Ascending aorta (tissue), 1 donor: ENCODE results near the genes PNMA6F and L1CAM.

DNA sequence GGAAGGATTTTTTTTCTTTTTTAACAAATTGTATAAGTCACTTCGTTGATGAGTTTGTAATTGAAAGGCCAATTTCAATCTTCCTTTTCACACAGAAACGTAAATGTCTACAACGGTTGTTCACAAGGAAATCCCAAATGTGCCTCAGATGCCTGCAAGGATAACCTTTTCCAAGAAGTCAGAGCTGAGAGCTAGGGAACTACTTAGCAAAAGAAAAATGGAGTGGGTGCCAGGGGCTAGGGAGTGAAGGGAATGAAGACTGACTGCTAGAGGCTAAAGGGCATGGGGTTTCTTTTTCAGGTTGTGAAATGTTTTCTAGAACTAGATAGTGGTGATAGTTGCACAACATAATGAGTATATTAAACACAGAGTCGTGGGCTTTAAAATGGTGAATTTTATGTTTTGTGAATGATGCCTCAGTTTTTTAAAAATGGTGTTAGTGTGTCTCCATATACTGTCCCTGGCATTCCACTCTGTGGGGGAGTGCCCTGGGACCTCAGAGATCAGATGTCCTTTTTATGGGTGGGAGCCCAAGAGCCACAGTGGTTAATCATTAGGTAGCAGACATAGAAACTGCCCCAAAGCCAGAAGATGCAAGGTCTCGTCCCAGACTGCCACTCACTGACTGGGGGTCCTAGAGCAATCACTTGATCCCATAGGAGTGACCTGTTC, 53.3 kb downstream of the CD99L2 start:
- PRO-cap: no peak

GRCh38 chrX:150873471-150874161, 24.9 kb downstream of the CD99L2 start:
- PRO-cap: no peak

- PRO-cap: no peak
These were observed 16.7 kb upstream of the HMGB3 start for GRCh38 chrX:150966535-150966774.

DNA sequence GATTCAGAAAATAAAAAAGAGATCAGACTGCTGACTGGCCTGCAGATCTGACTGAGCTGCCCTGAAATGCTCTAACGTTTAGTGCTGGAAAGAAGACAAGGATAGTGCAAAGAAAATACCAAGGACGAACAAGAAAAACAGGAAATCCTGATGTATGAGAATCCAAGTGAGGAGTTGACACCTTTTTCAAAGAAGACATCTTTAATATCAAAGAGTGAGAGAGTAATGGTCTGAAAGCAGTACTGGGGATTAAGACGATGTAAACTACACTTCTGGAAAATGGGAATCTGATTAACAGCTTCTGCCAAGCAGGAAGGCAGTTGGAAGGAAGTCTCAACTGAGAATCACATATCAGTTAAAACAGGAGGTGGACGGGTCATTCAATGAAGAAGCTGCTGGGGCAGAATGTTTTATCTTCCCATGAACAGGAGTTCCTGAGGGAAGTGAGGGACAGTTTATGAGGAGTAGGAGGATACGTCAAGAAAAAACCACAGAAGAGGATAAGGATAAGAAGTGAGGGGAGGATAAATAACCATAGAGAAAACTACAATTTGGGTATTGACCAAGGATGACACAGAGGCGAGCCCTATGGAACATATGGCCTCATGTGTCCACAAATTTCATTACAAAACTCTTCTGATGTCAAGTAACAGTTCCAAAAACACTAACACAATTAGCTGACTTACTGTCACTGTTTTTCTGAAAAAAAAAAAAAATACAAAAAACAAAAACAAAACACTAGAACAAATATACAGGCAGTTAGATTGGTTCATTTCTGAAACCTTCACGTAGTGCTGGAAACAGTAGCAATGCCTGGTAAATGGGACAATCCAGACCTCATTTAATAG, 38.7 kb upstream of the MAGEA10 start:
- PRO-cap: no peak

DNA sequence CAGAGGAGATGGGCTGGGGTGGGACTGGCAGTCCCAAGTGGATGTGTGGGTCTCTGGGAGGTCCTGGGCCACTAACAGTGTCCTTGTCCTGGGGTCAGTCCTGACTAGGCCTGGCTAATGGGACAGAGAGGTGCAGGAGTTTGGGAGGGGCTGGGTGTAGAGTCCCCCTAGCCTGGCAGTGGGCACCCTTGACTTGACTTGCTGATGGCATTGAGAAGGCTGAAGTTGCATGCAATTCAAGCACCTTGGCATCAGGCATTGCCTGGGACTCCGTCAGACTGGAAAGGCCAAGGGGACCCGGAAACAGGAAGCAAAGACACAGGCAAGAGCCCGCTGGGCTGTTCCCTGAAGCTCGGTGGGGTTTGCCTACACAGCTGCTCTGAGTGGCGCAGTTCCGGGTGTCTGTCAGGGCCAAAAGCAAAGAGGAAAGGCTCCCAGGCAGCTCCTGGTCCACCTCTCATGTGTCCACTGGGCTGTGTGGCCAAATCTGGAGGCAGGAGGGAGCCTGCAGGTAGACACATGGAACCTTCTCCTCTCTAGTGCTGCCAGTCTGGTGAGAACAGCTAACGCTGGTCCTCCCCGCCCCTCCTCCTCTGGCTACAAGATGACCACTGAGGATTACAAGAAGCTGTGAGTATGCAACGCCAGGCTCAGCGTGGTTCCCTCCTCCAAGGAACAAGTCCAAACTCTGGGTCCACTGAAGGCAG, 19.8 kb downstream of the ZNF185 start:
- PRO-cap: no peak

DNA sequence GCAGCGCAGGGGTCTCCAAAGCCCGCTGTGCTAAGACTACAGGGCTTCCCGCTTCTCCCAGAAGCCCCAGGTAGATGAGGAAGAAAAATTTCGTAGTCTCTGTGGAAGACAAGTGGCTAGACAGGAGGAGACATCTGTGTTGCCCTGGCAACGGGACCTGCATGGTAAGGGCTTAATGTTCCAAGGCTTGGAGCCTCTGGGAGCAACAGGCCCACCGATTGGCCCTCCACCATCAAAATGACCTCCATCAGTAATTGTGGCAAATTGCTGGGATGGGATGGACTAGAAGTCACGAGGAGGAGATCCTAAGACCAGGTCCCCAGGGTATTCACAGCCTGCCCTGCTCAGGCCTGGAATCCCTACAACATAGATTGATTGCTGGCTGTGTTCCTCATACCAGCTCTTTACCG, at the start of gene PNMA6F:
TSS of gene PNMA6F (minus strand) at position 79 of the 410 bp plus-strand sequence.
- PRO-cap: no peak

- PRO-cap: no peak
These were observed 2.1 kb downstream of the ZNF275 start for GRCh38 chrX:153336001-153336586.

DNA sequence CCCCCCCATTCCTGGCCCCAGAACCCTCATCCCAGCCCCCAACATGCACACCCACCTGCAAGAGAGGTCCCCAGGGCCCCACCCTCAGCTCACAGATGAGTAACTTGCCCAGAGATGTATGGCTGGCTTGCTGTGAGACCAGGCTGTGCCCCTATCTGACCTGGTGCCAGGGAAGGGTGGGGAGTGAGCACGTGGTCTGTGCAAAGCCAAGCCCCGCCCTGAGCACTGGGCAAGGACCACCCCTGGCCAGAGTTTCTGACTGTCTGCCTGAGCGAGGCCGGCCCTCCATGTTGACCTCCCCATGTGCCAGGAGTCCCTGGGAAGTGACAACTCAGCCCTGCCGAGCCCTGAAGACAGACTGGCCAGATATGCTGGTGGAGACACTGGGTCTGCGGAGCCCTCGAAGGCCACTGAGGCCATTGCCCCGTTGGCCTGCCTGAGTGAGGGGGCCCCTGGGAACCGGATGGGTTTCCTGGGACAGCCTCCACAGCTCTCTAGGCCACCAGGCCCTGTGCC, 7.2 kb upstream of the BGN start:
- PRO-cap: unidirectional peak, plus-strand start at position 258 of the sequence; unidirectional peak, plus-strand start at position 378 of the sequence

GRCh38 chrX:153487995-153489169, 6.4 kb upstream of the BGN start:
- PRO-cap: unidirectional peak, minus-strand start at chrX:153488246

DNA sequence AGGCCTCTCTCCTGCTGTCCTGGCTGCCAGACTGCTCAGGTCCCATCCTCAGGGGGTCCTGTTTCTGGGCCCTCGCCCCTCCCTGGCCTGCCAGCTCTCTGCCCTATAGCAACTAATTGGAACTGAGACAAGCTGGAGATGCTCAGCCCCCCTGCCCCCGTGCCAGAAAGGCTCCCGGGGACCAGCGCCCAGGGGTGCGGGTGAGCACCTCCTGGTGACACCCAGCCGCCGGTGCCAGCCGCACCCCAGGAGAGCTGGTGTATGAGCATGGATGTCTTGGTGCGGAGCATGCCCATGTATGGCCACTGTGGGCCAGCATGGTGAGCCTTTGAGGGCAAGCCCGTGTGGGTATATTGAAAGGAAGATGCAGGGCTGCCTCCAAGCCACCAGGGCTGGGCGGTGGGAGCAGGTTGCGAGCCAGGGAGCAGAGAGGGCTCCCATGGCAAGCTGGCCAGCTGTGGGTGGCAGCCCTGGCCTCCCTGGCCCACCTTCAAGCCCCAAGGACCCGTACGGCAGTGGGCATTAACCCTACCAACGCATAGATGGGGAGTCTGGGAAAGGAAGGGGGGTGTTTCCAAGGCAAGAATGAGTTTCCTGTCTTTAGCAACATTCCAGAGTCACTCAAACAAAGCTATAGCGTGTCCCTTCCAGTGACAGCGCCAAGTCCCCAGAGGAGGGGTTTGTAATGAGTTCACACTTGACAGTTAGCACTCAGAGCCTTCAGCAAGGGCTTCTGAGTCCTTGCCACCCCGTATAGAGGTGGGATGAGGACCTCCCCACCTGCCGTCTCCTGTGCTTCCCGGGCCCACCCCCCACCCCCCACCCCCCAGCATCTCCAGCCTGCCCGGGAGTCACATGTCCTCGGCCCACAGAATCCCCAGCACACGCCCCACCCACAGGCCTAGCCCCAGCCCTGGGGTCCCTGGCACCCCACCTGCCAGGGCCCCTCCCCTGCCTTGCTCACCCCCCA, 1.6 kb downstream of the BGN start:
- PRO-cap: no peak

GRCh38 chrX:153537398-153538342, 20.2 kb downstream of the ATP2B3 start:
- PRO-cap: no peak

GRCh38 chrX:153684835-153685713, 2.7 kb upstream of the SLC6A8 start:
- PRO-cap: no peak

- PRO-cap: no peak
These were observed 807 bp downstream of the SLC6A8 start for GRCh38 chrX:153688546-153688920.

DNA sequence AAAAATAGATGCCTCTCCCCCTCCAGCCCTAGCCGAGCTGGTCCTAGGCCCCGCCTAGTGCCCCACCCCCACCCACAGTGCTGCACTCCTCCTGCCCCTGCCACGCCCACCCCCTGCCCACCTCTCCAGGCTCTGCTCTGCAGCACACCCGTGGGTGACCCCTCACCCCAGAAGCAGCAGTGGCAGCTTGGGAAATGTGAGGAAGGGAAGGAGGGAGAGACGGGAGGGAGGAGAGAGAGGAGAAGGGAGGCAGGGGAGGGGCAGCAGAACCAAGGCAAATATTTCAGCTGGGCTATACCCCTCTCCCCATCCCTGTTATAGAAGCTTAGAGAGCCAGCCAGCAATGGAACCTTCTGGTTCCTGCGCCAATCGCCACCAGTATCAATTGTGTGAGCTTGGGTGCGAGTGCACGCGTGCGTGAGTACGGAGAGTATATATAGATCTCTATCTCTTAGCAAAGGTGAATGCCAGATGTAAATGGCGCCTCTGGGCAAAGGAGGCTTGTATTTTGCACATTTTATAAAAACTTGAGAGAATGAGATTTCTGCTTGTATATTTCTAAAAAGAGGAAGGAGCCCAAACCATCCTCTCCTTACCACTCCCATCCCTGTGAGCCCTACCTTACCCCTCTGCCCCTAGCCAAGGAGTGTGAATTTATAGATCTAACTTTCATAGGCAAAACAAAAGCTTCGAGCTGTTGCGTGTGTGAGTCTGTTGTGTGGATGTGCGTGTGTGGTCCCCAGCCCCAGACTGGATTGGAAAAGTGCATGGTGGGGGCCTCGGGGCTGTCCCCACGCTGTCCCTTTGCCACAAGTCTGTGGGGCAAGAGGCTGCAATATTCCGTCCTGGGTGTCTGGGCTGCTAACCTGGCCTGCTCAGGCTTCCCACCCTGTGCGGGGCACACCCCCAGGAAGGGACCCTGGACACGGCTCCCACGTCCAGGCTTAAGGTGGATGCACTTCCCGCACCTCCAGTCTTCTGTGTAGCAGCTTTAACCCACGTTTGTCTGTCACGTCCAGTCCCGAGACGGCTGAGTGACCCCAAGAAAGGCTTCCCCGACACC, 8.0 kb downstream of the SLC6A8 start:
- PRO-cap: no peak

DNA sequence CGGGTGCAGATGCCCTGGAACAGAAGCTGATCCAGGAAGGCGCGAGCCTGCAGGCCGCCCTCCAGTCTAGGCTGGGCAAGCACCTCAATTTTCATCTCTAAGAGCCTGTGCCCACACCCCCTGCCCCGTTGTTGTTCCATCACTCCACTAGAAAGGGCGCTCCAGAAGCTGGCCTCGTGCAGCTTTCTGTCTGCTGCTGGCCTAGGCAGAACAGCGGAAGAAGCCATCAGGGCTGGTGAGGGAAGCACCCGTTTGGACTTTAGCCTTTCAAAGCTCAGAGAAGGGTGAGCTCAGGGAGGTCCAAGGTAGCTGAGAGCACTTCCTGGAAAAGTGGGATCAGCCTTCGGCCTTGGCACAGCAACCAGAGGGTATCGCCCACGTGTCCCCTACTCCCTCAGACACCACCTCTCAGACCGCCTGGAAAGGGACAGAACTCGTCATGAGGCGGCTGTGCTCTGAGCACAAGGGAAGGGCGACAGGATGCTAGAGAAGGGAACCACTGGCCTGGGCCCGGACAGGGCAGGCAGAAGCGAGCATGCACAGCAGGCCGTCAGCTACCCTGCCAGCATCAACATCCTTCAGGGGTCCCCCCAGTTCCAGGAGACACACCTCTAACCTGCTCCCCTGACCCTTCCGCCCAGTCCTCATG, 11.5 kb downstream of the SLC6A8 start:
- PRO-cap: no peak

GRCh38 chrX:153775749-153776431, 5.0 kb upstream of the SRPK3 start:
- PRO-cap: no peak

DNA sequence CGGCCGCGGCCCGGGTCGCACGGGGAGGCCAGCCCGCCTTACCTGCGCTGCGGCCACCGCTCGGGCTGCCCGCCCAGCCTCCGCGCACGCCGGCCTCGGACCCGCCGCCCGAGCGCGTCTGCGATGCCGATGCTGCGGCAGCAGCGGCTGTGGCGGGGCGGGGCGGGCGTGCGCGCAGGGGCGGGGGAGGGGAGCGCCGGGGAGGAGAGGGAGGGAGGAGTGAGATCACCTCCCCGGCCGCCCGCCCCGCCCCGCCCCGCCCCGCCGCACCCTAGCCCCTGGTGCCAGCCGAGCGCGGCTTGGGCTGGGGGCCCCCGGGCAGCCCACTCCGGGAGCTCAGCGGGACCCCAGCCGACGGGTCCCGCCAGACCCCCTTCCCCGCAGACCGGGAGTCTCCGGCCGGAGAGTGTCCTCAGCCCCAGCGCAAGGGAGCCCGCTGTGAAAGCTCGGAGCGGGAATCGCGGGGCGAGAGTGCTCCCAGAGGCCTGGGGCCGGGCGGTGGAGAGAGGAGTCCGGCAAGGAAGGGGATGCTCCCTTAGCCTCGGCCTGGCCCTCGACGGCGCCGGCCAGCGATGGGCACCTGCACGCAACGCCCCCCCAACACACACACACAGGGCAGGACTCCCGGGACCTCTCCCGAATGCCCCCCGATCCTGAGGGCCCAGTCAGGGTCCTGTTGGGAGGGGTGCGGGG, at the start of gene L1CAM:
TSS of gene L1CAM (minus strand) at position 151 of the 693 bp plus-strand sequence.
- PRO-cap: no peak

DNA sequence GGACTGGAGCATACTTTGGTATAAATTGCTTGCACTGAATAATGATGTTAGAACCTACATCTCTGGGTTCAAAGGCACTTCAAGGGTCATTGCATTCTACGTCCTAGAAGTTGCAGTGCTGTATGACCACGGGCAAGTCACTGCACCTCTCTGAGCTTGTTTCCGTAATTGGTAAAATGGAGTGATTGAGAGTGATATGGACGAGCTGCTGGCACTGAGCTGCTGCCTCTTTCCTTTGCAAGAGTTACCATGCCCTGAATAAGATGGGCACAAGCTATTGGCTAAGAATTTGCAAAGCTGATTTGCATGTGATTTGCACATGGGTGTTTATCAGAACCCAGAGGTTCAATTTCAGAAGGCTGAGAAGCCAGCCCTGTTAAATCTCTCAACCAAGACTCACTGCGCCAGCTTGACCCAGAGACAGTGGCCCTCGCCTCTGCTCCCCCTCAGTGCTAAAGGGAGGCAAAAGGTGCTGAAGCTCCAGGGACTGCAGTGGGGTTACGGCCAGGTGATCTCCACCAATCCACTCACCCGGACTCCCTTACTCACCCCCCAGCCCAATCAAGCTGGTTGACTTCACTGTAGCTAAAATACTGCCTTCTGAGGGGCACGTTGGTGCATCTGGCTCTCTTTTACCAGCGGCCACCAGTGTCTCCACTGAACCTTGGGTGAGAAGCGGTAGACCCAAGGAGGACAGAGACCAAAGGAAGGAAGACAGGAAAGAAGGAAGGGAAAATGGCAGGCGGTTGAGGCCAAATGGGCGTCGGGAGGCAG, 665 bp downstream of the ARHGAP4 start:
- PRO-cap: no peak

GRCh38 chrX:153931625-153932337, 3.1 kb downstream of the NAA10 start:
- PRO-cap: no peak

DNA sequence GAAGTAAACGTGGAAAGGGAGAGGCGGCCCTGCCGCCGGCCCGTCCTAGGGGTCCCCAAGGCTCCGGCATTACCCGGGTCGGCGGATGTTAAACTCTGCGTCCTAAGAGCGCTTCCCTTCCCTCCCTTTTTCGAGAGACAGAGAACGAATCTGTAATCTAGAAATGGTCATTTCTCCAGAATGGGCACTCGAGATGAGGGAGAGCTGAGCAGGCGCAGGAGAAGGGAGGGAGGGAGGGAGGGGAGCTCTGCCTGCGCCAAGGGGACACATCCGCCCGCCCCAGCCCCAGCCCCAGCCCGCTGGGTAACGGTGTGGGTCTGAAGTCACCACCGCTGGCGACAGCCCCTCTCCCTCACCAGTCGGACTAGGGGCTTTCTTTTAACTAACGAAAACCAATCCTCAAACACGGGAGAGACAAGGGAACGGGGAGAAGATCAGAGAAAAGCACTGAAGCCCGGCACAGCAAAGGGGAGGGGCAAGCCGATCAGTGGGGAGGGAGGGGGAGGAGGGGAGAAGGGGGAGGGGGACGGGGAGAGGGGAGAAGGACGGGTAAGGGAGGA, 1.6 kb downstream of the HCFC1 start:
- PRO-cap: no peak